Fibroblast of villous mesenchyme (primary cell): ENCODE measurements around a stretch of chr2.

DNA sequence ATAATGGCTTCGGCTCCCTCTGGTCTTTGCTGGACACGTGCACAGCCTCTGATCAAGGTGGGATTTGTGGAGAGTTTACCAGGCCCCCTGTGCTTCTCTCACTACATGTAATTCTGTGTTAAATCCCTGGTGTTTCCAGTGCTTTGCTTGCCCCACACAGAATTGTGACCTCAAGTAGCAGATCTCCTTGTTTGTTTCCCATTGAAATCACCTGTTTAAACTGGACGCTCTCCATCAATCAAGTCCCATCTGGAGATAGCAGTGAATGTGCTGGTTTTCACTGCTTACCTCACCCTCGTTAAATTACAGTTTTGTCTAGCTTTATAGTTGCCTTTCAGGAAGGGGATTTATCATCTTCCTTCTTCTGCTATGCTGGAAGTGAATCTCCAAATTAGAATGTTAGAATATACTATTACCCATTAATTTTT, 71.4 kb downstream of the BIRC6 start:
- CAGE, long polyA plus RNA, result no peak

- CAGE, long polyA plus RNA, result no peak
Measured at GRCh38 chr2:32464413-32464964, 107.7 kb downstream of the BIRC6 start.

DNA sequence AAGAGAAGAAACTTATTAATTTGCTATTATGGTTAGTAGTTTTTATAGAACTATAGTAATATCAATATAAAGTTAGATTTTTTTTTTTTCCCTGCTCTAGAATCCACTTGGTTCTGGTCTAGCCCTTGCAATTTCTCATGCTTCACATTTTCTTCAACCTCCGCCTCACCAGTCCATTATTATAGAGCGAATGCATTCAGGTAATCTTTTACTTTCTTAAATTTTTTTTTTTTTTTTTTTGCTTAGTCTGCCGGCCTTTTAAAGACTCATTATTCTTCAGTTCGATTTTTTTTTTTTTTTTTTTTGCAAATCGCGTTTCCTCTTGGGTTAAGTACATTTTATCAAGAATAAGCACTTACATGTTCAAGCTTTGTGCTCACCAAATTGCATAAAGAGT, 108.1 kb downstream of the BIRC6 start:
- CAGE, long polyA plus RNA, result no peak

DNA sequence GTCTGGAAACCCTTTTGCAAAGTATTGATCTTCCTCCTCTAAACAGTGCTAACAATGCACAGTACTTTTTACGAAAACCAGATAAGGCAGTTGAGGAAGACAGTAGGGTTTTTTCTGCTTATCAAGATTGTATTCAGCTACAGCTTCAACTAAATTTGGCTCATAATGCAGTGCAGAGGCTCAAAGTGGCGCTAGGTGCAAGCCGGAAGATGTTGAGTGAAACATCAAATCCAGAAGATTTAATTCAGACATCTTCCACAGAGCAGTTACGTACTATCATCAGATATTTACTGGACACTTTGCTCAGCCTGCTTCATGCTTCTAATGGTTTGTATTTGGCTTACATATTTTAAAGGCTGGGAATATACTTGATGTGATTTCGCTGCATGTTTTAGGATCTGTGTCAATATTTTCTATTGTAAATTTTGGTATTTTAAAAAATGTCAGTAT, 111.7 kb downstream of the BIRC6 start:
- CAGE, long polyA plus RNA, result no peak

DNA sequence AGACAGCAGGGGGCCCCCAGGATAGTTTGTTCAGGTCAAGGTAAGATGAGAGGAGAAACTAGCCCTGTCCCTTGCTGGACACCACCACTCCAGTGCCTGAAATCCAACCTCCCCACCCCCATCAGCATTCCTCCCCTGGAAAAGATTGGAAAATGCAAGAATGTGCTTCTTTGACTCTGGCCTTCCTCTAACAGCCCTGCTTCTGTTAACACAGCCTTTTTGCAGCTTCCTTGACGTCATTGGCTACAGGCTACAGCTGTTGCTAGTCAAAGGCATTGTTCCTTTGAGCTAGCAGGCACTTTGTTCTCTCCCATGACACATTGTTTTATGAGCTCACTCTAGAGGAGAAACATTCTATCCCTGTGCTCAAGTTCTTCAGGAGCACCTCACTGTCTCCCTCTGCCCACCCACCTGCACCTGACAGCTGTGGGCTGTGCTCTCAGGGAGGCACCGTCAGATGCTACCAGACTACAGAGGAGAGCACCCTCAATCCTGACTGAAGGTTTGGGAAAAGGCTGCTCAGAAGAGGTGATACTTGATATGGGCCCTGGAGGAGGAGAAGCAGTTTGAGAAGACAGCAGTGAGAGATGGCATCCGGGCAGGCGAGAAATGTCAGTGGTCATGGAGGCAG, 19.9 kb upstream of the LTBP1 start:
- CAGE, long polyA plus RNA, result no peak

DNA sequence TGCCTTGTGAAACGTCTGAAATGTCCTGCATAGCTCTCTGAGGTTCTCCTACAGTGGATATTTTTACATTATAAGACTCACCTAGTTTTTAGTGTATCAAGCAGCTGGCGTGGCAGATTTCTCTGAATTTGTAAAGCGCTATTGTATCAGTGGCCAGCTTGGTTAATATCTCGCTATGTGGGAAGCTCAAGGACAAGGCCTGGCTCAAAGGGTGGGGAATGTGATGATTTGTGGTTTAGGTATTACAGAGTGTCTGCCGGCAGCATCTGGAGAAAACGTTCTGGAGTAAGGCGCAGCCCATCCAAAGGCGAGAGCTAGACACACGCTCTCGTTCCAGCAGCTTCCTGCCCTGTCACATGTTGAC, 164.3 kb downstream of the LTBP1 start:
- CAGE, long polyA plus RNA, result no peak

DNA sequence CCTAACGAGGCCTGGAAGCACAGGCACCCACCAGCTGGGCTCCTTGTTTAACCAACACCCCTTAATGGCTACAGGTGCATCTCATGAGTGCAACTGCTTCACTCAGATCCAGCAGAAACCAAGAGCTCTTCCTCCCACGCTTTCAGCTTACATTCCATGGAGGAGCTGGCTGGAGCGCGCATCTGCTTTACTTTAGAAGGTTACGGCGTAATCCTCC, 174.6 kb downstream of the LTBP1 start:
- CAGE, long polyA plus RNA, result no peak

DNA sequence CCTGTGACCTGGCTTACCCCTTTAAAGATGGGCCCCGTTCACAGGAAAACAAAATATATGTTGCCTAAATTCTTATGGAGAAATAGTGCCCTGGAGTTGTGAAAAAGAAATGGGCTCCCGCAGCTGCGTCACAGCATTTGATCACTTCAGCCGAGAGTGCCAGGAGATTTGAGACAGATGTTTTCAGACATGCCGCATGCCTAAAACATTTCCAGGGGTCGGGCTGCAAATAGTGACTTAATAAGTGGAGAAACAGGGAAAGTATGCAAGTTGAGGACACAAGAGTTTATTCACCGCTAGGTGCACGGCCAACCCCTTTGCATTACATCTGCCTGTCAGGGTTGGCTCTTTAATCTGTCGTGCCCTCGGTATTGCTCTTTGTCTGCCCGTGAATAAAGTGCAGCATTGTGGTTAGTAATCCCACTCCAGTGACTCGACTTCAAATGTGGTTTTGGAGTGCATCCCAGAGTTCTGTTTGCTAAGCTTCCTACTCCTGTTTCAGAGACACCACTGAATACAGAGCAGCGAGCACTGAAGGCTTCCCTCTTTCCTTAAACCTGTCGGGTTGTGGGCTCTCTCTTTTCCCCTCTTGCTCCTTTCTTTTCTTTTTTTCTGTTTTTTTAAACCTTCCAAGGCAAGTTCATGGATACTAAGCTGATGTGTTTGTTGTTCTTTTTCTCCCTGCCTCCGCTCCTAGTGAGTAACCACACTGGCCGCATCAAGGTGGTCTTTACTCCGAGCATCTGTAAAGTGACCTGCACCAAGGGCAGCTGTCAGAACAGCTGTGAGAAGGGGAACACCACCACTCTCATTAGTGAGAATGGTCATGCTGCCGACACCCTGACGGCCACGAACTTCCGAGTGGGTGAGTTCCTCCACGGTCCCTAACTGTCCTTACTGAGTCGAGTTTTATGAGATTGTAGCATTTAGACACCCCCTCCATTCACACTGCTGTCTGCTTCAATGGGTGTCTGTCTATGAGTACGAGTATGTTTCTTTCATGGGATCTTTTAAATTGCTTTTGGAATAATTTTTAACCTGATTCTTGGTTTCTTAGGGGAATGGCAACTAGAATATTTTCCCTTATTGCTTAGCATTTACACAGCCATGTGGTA, 187.7 kb downstream of the LTBP1 start:
- CAGE, long polyA plus RNA, result no peak

GRCh38 chr2:33314835-33315611, 161.4 kb upstream of the RASGRP3 start:
- CAGE, long polyA plus RNA, result no peak

DNA sequence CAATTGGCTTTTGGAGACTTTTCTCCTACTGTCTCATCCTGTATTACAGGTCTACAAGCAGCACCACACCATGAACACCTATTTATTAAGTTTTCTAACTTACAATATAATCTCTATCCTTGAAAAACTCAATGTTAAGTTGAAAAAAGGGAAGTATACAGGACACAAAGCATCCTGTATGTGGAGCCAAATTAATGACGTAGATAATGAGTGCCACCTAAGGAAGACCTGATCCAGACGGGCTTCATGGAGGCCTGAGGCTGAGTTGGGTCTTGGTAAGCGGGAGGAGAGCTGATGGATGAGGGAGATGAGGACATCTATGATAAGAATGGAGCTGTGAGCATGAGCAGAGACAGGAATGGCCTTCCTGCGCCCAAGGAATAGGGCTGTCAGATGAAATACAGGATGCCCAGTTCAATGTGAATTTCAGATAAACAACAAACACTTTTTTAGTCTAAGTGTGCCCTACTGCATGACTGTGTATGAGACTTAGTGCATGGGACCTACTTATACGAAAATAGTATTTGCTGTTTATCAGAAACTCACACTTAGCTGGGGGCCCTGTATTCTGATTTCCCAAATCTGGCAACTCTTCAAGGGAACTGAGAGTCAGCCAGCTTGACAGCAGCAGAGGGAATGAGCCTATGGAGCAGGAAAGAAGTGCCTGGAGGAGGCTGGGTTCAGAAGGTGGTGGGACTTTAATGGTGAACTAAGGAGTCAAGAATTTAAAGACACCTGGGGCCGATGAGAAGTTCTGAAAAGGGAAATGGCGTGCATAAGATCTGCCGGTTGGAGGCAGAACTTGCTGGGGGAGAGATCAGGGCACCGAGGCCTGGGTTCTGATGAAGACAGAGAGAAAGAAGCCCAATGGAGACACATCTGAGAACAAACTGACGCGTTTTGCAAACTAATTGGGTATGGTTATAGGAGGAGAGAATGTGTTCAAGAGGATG, 37.1 kb upstream of the RASGRP3 start:
- CAGE, long polyA plus RNA, result no peak

DNA sequence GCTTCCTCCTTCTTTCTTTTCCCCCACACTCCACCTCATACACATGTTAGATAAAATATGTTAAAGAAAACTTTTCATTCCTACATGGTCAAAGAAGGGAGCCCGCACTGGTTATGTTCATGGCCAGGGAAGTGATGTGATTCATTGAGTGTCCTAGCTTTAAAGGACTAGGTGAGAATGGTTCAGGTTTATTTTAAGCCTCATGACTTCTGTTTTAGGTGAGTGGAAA, 56.5 kb downstream of the RASGRP3 start:
- CAGE, long polyA plus RNA, result no peak

DNA sequence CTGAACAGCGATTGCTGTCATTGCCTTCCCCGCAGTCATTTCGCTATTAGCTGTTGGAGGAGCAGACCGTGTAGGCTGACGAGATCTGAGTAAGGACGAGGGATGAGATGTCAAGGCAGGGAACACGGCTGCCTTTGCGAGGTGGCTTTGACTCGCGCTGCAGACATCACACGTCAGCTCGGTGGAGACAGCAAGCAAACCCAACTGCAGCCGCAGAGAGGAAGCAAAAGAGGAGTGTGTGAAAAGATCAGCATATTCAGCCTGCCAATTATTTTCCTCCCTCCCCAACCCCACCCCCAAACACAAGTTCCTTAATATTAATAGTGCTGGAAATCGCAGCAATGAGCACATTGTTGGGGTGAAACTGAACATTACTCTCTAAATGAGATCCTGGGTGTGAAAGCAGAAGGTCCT, 115.1 kb upstream of the CRIM1 start:
- CAGE, long polyA plus RNA, result no peak

- CAGE, long polyA plus RNA, result no peak
Measured at GRCh38 chr2:36392583-36393217, 37.1 kb downstream of the CRIM1 start.

DNA sequence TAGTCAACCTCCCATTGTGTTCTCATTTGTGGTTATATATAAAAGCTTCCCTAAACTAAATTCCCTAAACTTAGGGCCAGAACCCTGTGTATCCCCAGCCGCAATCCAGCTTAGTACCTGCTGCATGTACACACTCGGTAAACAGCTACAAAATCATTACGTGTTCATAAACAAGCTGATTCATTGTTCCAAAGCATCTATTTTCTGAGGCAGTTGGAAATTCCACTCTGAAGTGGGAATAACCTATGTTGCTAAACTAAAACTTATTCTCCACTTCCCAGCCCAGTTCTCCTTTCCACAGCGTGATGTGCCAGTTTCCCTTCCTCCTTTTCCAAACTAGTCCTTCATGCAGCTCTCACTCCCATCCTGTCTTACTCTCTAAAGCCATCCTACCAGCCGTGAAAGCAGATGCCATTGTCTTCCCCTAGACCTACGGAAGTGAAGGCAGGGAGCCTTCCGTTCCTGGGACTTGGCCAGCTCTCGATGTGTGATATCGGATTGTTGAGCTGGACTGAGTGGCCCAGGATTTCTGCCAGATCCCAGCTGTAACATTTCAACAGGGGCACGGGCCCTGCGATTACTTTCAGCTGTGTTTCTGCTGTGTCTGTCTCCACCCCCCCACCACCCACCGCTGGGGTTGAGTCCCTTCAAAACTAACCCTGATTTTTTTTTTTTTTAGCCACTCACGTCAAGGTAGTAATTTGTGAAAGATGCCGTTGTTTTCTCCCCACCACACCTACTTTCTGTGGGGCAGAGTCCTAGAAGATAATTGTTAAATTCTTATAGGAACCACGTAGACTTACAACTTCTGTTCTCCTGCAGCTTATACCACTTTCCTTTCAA, 100.8 kb downstream of the CRIM1 start:
- CAGE, long polyA plus RNA, result no peak

DNA sequence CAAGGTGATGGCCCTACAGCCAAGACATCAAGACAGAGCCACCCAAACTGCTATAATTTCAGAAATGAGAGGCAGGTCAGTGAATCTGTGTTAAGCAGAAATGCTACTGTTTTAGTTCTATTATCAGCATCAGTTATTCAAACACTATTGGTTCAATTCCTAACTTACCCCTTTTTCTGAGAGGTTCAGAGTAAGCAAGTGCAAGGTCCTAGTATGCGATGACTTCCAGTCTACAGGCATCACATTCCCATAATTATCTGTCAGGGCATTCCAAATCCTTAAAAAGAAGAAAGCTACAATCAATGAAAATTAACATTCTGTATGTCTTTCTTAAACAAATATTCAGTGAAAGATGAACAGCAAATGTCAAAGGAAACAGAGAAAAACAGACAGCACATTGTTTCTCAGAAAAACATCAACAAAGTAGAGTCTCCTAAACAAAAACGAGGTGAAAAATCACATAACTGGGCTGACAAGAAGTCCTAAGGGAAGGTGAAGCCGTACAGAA, 7.2 kb downstream of the FEZ2 start:
- CAGE, long polyA plus RNA, result no peak

DNA sequence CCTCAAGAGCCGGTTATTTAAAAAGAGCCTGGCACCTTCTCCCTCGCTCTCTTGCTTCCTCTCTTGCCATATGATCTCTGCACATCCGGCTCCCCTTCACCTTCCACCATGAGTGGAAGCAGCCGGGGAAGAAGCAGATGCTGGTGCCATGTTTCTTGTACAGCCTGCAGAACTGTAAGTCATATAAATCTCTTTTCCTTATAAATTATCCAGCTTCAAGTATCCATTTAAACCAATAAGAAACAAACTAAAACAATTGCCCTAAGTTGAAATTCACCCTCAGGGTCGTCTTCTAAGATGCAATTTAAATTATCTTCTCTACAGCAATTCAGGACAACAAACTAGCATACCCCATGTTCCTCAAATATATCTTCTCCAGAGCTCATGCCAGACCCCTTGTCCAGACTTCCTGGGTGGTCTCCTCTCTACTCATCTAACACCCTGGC, 21.1 kb downstream of the GPATCH11 start:
- CAGE, long polyA plus RNA, result no peak

- CAGE, long polyA plus RNA, result no peak
Measured at GRCh38 chr2:37141334-37141776, 15.4 kb downstream of the EIF2AK2 start.

GRCh38 chr2:37149559-37149927, 7.2 kb downstream of the EIF2AK2 start:
- CAGE, long polyA plus RNA, result no peak

DNA sequence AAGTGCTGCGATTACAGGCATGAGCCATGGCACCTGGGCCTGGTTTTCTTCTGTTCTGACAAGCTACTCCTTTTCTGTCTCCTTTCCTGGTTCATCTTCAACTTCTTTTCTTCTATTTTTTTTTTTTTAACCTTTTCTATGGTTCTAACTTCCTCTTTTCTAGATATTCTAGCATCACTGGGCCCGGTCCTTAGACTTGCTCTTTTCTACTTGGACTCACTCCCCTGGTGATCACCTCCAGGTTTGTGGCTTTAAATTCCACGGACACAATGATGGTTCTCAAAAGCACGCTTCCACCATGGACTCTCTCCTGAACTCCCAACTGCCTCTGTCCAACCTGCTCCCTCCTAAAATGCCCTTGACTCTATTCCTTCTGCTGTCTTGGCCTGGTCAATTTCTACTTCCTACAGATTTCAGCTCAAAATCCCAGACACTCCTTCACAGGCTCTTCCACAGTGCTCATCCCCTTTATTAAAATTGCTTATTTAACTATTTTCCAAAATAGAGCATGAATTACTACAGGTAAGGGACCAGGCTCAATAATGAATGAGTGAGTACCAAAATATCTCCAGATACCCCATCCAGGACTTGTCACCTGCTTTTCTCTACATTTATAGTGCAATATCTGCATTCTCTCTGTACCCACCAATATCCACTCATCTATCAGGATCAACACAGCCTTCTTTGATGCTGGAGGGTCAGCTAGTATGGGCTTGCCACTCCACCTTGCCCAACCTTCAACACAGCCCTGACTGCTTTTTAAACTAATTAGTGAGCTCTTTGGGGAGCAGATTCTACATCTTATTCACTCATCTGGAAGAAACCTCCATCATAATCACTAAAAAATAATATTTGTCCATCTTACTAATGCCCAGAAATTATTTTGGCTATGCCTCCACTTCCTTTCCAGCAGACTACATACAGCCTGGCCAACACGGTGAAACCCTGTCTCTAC, 1.7 kb downstream of the EIF2AK2 start:
- CAGE, long polyA plus RNA, result no peak

DNA sequence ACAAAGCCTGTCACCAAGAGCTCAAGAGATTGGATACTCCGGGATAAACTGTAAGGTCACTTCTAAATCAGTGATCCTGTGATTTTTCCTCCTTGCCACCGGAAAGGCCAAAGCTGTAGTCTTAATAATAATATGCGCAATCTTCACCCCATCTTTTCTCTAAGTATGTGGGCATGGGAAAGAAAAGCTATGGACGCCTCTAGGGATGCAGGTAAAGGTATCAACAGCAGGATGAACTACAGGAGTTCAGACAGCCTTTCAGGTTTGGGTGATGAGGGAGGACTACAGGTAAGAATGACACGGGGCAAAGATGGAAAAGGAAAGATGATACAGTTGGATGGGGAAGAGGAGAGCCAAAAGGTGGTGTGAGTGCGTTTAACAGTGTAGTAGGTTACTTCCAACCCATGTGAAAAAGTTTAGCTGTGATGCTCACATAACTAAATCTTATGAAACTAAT, 33.4 kb downstream of the NDUFAF7 start:
- CAGE, long polyA plus RNA, result no peak